Measurements from ENCODE around the gene THEMIS.

DNA sequence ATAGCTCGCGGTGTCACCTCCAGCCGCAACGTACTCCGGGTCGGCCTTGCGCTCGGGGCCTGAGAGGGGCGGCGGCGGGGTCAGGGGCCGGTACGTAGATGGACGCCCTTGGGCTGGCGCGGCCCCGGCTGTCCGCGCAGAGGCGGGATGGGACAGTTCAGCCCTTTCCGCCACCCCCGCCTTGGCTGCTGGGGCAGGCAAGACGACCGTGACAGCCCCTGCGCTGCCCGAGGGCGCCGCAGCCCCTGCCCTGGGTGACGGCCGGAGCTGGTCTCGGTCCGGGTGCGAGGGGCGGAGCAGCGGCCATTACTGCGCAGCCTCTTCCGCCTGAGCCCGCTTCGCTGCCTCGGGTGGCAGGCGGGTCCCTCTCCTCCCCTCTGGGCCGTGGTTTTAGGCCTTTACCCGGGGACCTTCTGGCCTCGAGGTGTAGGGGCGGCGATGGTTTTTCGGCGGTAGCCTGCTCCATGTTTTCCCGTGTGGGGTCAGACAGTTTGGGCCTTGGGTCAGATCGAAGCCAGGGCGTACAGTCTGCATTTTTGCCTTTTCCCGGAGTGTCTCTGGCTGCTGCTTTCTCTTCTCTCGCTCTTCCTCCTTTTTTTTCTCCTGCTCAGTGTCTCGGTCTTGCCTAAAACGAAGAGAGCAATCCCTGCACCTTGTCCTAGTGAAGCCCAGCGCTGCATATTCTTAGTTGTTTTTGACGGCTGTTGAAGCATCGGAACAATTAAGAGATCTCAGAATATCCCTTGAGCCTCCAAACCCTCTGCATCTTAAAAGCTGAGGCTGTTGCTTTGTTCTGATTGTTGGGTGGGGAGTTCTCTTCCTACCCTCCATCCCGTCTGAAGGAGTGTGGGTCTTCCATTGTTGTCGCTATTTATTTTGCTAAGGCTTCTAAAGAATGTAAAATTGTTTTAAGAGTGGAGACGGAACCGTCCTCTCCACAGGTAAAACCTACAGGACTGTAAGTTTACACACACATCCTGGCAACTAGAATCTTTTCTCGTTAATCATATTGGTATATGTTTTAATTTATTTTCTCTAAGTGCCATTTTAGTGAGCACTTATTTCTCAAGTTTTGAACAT lies 682 bp downstream of the RNF146 start:
- PRO-cap: bidirectional peak, plus-strand start at position 306 of the sequence, minus-strand start at position 304 of the sequence; bidirectional peak, plus-strand start at position 734 of the sequence, minus-strand start at position 602 of the sequence; unidirectional peak, minus-strand start at position 769 of the sequence
- RAMPAGE, long total RNA, 2 experiments: no peak in any of the 2 experiments

GRCh38 chr6:127317003-127317700 lies 26.3 kb downstream of the ECHDC1 start:
- PRO-cap: no peak
- RAMPAGE, long total RNA, 2 experiments: no peak in any of the 2 experiments

DNA sequence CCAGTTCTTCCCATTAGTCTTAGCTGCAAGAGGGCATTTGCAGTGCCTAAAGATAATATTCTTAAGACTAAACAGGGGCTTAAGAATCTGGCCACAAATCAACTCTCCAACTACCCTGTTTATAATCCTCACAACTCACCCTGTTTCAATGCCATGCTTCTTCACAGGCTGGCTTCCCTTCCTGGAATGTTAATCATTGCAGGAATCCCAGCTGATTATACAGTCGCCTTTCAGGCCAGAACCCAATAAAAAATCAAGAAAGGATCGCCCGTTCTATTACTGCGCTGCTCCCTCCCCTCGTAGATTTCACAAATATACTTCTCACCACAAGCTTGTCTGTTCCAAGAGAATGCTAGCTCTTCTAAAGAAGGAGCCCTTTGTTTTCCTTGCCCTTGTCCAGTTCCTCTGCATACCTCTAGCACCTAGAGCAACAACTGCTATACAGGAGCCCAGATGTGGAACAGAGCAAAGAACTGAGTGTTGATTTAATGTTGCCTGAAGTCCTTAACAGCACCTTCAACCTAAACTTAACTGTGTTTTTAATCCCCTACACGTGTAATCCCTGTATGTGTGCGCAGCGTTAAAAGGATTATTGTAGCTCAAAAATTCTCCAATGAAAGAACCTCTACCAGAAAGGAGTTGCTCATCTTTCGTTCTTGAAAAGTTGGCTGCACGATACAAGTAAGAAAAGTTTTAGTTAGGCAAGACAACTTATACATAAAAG lies 1.0 kb downstream of the ECHDC1 start:
- PRO-cap: no peak
- RAMPAGE, long total RNA, 2 experiments: start-site peak on the minus strand in 1 of 2 experiments, centred at position 187 of the sequence, 14 reads per replicate

GRCh38 chr6:127900836-127901469 lies at the start of gene THEMIS:
Gene THEMIS, minus strand, starts transcription at chr6:127901058.
- PRO-cap: no peak
- RAMPAGE, long total RNA, 2 experiments: no peak in any of the 2 experiments

DNA sequence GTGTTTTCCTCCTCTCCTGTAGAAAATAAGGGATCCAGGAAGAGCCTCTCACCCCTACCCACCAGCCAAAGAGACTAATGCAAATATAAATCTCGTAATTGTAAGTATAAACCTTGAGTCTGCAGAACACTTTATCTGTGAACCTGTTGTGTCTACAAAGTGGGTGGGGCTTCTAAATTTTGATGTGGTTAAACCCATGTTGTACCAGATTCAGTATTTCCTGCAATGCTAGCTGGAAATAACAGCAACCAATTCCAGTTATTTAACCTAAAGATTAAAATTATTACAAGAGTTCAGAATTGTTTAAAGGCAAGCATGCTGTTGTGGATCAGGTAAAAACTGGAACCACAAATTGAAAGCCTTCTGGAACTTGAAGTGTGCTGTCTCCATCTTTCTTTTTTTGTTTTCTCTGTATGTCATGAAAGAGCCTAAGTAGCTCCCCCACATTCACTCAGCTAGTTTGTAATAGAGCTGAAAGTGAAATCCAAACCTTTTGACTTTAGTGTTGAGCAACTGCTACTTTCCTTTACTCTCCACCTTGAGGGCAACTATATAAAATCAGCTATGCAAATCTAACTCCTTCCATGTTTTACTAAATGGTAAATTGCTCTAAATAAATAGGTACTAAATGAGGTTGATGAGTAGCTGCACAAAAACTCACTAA lies 17.8 kb upstream of the THEMIS start:
- PRO-cap: no peak
- RAMPAGE, long total RNA, 2 experiments: no peak in any of the 2 experiments

DNA sequence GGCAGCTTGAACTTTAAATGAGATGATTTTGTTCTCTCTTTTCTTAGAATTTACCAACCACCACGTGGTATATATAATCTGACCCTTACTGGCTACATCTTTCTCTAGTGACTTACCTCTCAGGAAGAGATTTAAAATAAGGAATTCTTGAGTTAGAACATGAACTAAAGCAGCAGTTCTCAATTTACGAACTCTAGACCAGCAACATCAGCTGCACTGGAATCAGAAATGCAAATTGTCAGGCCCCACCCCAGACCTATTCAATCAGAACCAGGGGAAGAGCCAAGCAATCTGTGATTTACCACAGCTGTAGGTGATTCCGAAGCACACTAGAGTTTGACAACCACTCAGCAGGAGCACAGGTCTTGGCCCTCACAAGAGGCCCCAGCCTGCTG lies 279.3 kb downstream of the PTPRK start:
- PRO-cap: no peak
- RAMPAGE, long total RNA, 2 experiments: no peak in any of the 2 experiments

- PRO-cap: no peak
- RAMPAGE, long total RNA, 2 experiments: no peak in any of the 2 experiments
These were observed 206.2 kb downstream of the PTPRK start for GRCh38 chr6:128313870-128314918.

DNA sequence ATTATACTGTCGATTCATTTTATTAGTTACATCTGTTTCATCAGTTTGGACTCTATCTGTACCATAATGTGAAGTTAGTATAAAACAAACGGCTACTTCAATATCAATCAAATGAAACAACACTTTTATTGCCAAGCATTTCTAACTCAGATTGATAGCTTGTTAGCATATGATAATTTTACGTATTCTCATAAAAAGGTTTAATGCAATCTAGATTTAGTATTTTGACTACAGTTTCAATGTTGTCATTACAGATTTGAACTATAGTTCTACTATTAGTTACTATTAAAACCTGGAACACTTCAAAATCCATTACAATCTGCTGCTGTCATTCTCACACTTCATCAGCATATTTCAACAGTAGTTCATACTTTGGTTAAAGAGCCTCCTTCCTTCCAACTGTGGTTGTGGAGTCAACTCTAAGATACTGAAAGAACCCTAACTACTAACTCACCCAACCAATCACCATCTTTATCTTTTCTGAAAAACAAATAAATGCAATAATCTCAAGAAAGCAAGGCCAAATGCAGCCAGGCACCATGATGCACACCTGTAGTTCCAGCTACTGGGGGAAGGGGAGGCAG lies 149.1 kb downstream of the PTPRK start:
- PRO-cap: no peak
- RAMPAGE, long total RNA, 2 experiments: no peak in any of the 2 experiments

- PRO-cap: no peak
- RAMPAGE, long total RNA, 2 experiments: no peak in any of the 2 experiments
These were observed 145.8 kb downstream of the PTPRK start for GRCh38 chr6:128374379-128375146.

- PRO-cap: no peak
- RAMPAGE, long total RNA, 2 experiments: no peak in any of the 2 experiments
These were observed 39.5 kb downstream of the PTPRK start for GRCh38 chr6:128480782-128481354.

DNA sequence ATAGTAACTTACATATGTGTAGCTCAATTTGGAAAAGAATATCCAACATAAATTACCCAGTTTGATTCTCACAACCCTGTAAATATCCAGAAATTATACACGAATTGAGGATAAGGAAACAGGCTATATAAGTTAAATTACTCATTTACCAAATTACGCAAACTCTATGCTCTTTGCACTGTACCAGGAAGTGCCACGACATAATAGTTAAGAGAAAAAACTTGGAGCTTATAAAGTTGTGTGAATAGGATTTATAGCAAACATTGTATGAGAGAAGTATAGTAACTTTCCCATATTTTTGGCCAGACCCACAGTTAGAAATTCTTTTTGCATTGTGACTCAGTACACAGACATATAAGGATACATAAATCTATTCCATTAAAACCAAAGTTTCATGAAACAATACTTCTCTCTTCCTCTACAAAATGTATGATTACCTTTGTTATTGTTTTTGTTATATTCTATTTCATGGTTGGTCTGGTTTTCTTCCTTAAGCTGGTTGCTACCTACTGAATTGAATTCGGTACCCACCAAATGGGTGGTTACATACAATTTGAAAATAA lies 20.9 kb downstream of the PTPRK start:
- PRO-cap: no peak
- RAMPAGE, long total RNA, 2 experiments: no peak in any of the 2 experiments

GRCh38 chr6:128499939-128500660 lies 20.3 kb downstream of the PTPRK start:
- PRO-cap: no peak
- RAMPAGE, long total RNA, 2 experiments: no peak in any of the 2 experiments

GRCh38 chr6:128526618-128526943 lies 6.2 kb upstream of the PTPRK start:
- PRO-cap: no peak
- RAMPAGE, long total RNA, 2 experiments: no peak in any of the 2 experiments

DNA sequence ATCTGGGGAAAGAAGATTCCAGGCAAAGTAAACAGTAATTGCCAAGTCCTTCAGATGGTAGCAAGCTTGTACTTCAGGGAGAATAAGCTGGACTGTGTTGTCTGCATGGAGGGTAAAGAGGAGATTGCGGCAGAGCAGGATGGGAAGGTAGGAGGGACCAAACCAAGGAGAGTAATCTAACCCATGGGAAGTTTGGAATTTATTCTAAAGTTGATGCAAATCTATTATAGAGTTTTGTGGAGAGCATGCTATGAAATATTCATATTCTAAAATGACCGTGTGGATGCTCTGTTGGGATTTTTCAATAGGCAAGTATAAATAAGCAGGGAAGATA lies 164.4 kb upstream of the LAMA2 start:
- PRO-cap: no peak
- RAMPAGE, long total RNA, 2 experiments: no peak in any of the 2 experiments

- PRO-cap: no peak
- RAMPAGE, long total RNA, 2 experiments: no peak in any of the 2 experiments
These were observed 61.5 kb downstream of the LAMA2 start for GRCh38 chr6:128944349-128944863.

GRCh38 chr6:128947416-128948241 lies 64.7 kb downstream of the LAMA2 start:
- PRO-cap: no peak
- RAMPAGE, long total RNA, 2 experiments: no peak in any of the 2 experiments

- PRO-cap: no peak
- RAMPAGE, long total RNA, 2 experiments: no peak in any of the 2 experiments
These were observed 64.5 kb downstream of the ARHGAP18 start for GRCh38 chr6:129645214-129646198.

DNA sequence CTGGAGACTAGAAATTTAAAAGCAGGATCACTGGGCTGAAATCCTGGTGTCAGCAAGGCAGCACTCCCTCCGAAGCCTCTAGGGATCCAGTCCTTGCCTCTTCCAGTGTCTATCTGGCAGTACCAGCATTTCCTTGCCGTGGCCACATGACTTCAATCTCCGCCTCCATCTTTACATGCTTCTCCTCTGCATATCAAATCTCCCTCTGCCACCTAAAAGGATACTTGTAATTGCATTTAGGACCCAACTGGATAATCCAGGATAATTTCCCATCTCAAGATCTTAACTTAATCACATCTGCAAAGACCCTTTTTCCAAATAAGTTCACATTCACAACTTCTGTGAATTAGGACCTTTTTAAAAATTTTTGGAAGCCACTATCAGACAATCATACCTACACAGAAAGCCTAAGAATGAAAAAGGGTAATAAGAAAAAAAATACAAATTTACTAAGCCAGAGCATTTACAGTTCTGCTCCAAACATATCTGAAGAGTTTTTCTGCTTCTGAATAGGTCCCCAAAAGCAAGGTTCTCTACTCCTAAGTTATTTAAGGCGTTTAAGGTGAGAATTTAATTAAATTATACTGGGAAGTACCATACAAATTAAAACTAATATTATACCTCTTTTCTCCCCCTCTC lies 30.0 kb downstream of the ARHGAP18 start:
- PRO-cap: unidirectional peak, minus-strand start at position 115 of the sequence
- RAMPAGE, long total RNA, 2 experiments: no peak in any of the 2 experiments

GRCh38 chr6:130052624-130053132 lies 34.3 kb downstream of the L3MBTL3 start:
- PRO-cap: no peak
- RAMPAGE, long total RNA, 2 experiments: no peak in any of the 2 experiments

- PRO-cap: no peak
- RAMPAGE, long total RNA, 2 experiments: no peak in any of the 2 experiments
These were observed 96.7 kb downstream of the L3MBTL3 start for GRCh38 chr6:130115054-130115472.

All from lower leg skin (tissue), 2 donors.